Metastatic Breast Carcinoma in the Brain (tissue), 10 donors: ENCODE results near the gene TOR3A.

GRCh38 chr1:178494593-178494792 lies 2.3 kb downstream of the CLEC20A start:
- PRO-cap, 10 experiments, result no peak in any of the 10 experiments

DNA sequence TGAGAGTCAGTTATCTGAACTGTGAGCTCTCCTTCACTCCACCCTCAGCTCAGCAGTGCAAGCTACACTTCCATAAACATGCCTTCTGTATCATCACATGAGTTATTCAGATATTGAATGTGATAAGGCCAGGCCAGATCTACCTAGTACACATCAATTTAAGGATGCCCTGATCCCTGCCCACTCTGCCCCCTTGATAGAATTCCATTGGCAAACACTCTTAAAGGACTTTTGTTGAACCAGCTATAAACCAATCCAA lies 60.3 kb upstream of the FAM20B start:
- PRO-cap, 10 experiments, result no peak in any of the 10 experiments

DNA sequence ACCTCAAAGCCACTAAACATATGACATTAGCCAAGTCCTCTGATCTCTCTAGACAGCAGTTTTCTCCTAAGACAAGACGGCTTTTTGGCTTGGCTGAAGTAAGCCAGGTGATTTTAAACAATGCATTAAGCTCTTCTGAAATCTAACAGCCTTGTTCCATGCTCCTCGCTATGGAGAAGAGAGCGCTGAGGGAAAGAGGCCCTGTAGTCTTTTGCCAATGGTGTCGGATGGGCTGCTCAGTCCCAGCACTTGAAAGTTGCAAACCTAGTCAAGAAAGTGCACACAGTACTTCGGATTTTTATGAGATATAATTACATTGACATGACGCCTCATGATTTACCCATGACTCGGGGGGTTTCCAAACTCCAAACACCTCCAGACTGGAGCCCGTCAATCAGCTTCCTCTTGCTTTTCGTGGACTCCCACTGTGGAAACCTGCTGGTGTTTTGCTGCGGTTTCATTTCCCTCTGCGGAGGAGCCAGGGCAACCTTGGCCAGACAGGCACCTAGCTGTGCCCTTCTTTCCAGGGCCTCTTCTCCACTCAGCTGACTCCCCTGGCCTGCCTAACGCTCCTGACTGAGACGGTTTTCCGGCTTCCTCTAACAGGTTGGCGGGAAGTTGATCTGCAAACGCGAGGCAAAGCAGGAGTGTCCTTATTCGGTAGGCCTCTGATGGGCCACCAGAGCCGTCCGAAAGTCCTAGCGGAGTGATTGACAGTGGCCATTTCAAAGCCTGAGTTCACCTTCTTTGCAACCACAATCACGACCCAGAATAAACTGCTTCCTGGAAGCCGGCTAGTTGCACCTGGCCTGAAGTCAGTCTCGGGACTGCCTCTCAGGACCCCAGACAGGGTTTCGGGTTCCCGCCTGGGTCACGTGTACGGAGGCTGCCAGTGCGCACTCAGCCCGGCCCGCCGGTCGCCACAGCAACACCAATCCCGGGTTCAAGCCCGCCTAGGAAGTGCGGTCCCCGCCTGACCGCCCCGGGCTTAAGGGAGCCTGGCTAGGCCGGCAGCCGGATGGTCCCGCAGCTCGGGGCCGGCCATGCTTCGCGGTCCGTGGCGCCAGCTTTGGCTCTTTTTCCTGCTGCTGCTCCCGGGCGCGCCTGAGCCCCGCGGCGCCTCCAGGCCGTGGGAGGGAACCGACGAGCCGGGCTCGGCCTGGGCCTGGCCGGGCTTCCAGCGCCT lies at the start of gene TOR3A:
TOR3A (plus strand) TSS at position 985 of the 1,186 bp plus-strand sequence.
- PRO-cap, 10 experiments, result peak in 10 of 10 experiments; most common plus-strand start position 1,019 of the sequence (in 4); most common minus-strand start position 829 of the sequence (in 10)

DNA sequence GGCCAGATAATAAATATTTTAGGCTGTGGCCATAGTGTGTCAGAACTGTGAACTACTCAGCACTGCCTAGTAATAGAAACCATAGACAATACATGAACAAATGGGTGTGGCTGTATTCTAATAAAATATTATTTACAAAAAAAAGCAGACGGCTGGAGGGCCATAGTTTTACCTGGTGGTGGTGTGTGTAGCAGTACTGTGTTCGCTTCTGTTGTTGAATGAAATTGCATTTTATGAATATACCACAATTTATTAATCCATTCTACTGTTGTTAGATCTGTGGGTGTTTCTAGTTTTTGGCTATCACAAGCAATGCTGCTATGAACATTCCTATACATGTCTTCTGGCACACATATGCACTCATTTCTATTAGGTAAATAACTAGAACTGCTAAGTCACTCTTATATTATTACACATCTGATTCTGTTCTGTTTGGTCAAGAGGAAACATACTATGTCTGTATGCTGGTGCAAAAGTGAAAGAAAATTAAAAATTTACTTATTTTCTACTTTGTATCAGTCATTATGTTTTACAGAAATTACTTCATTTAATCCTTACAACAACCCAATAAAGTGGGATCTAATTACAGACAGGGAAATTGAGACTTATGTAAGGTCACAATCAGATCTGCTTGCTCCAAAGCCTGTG lies 43.4 kb downstream of the TOR3A start:
- PRO-cap, 10 experiments, result no peak in any of the 10 experiments

DNA sequence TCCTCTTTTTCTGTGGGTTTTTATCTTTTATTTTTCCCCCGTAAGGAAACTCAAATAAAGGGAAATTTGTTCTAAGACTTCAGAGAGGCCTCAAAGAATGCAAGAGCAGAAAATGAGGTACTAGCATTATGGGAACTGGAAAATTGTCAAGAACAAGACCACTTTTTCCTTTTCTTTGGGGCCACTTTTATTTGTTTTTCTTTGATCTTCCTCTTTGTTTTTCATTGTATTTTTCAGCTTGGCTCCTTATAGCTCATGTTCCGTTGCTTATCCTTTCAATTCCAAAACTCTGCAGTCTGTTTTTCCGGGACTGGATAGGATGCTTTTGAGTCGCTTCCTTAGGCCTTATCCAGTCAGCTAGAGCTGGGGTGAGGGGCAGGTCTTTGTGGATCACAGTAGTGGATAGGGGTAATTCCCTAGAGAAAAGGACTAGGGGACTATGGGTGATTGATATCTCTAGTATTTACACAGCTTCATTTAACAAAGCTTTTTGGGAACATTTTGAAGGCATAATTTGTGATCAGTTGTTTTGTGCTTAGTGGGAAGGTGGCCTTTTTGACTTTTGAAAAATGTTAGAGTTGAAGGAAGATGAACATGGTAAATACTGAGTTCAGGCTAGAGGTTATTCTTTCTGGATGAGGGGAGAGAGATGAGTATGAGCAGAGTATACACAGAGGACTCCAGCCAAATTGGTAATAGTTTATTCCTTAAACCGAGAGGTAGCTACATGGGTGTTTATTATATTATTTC lies 22.4 kb downstream of the CEP350 start:
- PRO-cap, 10 experiments, result no peak in any of the 10 experiments

DNA sequence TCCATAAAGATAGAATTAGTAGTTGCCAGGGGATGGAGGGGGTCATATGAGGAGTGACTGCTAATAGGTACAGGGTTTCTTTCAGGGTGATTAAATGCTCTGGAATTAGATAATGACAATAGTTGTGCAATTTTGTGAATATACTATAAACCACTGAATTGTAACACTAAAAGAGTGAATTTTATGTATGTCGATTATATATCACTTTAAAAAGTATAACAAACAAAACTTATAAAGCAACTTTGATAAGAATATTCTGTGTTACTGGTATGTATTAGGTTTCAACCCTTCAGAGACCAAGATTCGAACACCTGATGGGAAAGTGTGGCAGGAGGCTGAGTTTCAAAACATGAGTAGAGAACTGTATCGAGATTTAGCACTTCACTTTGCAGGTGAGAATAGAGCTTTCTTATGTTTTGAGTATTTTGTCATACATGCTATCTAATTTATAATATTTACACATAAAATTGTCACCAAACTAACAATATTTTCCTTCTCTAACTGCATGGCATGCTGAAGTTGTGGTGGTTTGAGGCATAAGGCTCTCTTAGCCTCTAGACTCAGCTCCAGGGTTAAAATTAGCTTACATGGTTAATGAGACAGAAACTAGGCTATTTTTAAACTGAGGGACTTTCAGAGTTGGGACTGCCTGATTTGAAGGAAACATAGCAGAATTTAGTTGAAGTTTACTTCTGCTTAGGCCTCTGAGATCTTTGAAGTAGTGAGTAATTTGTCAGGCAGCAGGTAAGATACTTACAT lies 48.5 kb downstream of the CEP350 start:
- PRO-cap, 10 experiments, result no peak in any of the 10 experiments

DNA sequence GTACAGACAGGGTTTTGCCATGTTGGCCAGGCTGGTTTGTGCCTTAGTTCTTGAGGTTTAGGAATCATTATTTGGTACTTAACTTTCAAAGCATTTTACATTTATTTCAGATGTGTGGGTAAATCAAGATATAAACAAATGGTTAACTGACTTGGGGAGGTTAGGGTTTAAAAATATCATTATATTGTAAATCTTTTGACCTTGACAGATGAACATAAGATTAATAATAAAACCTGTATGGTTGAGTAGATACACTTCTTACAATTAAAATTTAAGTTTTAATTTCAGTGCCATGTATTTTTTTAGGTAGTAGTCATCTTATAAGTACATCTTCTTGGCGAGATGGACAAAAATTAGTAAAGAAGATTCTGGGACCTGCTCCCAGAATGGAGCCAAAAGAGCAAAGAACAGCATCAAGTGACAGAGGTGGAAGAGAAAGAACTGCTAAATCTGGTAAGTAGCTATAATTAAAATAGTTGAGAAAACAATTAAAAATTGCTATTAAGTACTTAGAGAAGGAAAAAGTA lies 57.1 kb downstream of the CEP350 start:
- PRO-cap, 10 experiments, result no peak in any of the 10 experiments

GRCh38 chr1:180031176-180031462 lies 76.5 kb downstream of the CEP350 start:
- PRO-cap, 10 experiments, result no peak in any of the 10 experiments

GRCh38 chr1:180042790-180043542 lies 88.4 kb downstream of the CEP350 start:
- PRO-cap, 10 experiments, result no peak in any of the 10 experiments

- PRO-cap, 10 experiments, result no peak in any of the 10 experiments
These were observed 60.7 kb upstream of the QSOX1 start for GRCh38 chr1:180093981-180094266.

- PRO-cap, 10 experiments, result no peak in any of the 10 experiments
These were observed 32.9 kb upstream of the LHX4 start for GRCh38 chr1:180197006-180197742.

- PRO-cap, 10 experiments, result no peak in any of the 10 experiments
These were observed 19.1 kb upstream of the ACBD6 start for GRCh38 chr1:180521431-180521891.

- PRO-cap, 10 experiments, result no peak in any of the 10 experiments
These were observed 17.3 kb downstream of the IER5 start for GRCh38 chr1:181105890-181106199.

DNA sequence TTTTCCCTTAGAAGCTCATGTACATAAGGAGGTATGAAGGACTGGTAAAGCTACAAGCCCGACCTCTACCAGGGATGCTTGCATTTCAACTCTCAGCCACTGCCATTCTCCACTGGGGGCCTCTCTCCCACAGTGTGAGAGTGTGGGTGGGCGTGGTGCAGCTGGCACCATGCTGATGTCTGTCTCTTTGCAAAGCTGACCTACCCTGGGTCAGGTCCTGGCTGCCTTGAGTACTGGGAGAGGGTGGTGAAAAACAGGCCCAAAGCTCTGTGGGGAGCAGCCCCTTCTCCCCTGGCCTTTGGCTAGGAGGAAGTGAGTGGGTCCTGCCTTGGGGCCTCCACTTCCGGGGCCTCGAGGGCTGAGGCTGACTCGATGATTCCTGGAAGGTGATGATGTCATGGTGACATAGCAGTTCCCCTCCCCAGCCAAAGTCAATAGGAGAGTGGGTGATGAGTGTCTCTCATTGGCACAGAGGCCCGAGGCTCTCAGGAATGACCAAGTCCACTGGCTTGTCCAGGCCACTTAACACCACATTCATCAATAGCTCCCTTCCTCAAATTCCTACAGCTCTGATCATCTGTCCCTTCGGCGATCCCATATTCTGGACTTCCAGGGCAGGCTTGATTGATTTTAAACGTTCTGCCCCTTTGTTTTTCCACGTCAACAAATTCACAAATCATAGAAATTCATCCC lies 53.0 kb downstream of the IER5 start:
- PRO-cap, 10 experiments, result peak in 1 of 10 experiments; most common plus-strand start position 466 of the sequence (in 1); most common minus-strand start position 300 of the sequence (in 1)

DNA sequence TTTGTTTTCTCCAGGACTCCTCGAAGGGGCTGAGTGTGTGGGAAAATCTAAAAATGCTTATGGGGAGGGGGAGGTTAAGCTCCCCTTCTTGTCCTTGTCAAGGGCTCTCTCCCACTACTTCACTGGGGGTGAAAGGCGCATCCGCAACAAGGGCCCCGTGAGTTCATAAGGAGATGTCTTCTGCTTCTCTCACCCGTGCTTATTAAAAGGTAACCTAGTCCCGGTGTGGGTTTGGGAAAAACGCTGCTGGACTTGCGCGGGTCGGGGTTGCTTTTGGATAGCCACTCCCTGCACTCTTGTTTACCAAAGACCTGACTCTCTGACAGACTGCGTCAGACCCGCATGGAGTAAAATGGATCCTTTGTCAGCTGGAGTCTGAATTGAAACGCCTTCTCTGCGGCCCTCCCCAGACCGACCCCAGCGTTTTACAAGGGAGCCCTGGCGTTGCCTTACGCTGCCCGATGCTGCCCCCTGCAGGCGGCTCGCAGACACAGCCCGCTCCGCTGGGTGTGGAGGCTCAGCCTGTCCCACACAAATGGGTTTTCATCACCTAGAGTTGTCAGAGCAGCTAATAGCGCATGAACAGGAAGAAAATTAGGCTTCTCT lies 53.8 kb downstream of the IER5 start:
- PRO-cap, 10 experiments, result peak in 2 of 10 experiments; most common minus-strand start position 204 of the sequence (in 2)

DNA sequence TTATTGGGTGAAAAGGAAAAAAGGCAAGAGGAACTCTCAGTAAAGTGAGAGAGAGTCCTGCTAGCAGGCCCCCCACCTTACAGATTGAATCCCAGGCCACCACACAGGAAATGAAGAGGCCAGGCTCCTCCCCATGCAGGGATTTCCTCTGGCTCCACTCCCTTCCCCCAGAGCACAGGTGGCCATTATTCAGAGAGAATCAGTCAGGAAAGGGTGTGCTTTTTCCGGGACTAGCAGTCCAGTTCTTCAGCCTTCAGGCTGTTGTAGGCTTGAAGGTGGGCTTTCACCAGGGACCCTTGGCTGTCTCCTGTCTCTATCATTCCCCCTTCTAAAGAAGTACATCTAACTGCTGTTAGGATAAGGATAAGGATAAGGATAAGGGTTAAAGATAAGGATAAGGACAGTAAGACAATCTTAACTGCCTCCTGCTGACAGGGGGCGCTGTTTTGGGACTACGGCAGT lies 26.3 kb downstream of the ZNF648 start:
- PRO-cap, 10 experiments, result no peak in any of the 10 experiments

GRCh38 chr1:182169177-182169774 lies 107.8 kb upstream of the ZNF648 start:
- PRO-cap, 10 experiments, result no peak in any of the 10 experiments

DNA sequence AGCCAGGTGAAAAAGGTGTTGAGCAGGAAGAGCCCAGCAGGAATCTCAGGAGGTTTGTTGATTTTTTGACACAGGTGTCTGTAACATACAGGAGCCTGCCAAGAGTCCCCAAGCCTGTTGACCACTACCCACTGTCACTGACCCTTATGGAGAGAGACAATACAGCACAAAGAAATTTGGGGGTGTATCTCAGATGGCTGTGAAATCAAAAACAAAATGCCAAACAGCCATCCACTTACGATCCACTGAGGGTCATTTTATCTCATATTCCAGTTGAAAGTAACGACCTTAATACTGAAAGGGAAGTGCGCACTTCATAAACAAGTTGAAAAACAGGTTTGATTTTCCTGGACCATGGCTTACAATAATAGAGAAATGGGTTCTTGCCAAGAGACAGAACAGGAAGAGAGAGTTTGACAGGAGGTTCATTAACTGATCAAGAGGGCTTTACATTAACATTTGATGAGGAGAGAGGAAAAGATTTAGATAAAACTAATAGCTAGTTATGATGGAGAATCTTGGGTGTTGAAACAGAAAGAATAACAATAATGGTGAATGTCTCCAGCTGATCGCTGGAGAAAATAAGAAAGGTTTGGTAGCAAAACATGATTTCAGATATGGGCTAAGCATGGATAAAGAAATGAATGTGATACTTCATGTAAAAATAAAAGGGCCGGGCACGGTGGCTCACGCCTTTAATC lies 163.4 kb downstream of the GLUL start:
- PRO-cap, 10 experiments, result peak in 2 of 10 experiments; most common plus-strand start position 396 of the sequence (in 2)

DNA sequence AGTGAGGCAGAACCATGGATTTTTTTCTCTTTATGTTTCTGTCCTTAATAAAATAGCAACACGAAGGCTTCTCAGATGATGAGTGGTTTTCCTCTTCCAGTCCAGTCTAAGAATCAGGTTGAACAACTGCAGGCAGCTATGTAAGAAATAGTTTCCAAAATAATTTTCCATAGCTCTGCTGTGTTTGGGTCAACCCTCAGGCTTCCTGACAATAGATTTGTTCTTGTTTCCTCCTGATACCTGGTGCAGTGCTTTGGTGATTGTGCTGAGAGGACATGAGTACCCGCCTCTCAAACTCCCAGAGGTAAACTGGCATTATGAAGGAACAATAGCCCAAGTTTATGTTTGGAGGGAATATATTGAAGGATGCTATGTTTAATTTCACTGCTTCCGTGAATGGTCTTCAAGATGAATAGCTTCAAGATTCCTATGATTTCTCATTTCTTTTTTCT lies 150.0 kb downstream of the GLUL start:
- PRO-cap, 10 experiments, result no peak in any of the 10 experiments

GRCh38 chr1:182300845-182301261 lies 90.7 kb downstream of the GLUL start:
- PRO-cap, 10 experiments, result no peak in any of the 10 experiments